LNCaP clone FGC (cell line): ENCODE measurements around a stretch of chr17.

- RRBS, 2 experiments, result no CpG with 5 or more reads among the region's 21 CpGs
Measured at GRCh38 chr17:78794830-78795476, 12.9 kb upstream of the CYTH1 start.

DNA sequence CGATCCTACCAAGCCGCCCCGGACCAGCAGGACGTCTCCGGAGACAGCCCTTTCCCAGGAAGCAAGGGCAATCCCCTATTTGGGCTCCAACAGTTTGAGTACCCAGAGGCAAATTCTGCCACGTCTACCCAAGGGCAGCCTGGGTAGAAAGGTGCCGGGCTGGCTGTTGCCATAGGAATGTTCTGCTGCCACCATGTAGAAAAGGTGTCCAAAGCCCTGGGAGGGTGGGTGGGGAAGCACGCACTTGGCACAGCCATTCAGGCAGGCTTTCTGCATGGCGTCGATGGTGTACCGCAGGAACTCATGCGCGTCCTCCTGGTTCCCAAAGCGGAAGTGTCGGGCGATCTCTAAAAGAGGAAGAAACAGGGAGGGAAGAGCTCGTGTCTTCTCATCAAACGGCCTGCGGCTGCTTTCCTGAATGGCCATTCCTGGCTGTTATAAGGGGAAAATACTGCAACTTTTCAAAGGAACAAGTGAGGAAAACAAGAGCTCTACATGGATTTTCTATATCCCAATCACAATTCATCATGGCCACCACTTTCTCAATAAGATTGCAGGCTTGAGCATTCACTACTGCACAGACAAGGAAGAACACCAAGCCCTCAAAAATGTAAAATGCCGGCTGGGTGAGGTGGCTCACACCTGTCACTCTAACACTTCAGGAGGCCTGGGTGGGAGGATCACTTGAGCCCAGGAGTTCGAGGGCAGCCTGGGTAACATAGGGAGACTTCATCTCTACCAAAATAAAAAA is 13.4 kb downstream of the USP36 start:
- RRBS, 2 experiments, result 100% methylated on average over 3 of the region's 21 CpGs

DNA sequence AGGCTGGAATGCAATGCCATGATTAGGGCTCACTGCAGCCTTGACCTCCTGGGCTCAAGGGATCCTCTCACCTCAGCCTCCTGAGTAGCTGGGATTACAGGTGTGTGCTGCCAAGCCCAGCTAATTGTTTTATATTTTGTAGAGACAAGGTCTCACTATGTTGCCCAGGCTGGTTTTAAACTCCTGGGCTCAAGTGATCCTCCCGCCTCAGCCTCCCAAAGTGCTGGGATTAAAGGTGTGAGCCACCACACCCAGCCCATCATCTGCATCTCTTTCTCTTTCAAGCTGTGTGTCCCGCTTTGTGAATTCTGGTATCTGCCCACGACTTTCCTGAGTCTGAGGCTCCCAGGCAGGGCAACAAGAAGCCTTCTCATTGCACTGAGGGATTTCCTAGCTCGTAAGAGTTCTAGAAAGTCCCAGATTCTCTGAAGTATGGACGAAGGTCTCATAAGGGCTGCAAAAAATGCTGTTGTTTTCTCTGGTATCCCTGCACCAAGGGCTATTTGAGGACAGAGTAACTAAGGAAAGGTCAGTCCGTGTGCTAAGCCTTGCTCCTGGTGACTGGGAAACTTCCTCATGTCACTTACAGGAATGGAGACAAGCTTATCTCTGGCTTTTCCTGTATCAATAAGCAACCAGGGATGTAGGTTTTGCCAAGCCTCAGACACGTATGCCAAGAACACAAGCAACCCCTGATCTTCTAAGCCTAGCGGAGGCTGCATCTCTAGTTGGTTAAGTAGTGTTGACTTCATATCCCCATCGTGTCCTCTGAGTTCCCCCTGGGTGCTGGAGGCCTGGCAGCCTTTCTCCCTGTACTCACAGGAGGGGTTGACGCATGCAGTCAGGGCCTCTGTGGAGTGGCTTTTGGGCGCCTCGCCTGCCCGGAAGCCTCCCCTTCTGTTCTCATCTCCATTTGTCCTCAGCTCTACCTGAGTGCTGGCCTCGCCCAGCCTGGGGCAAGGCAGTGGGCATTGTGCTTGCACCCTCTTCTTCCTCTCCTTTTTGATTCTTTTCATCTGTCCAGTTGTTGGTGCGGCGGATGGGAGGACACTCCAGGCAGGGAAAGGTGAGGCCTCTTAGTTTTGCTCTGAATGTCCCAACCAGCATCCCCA is 1.6 kb upstream of the C1QTNF1 start:
- RRBS, 2 experiments, result no CpG with 5 or more reads among the region's 16 CpGs

- RRBS, 2 experiments, result no CpG with 5 or more reads among the region's 6 CpGs
Measured at GRCh38 chr17:79023135-79023527, 838 bp upstream of the C1QTNF1 start.

GRCh38 chr17:79306856-79307420 is 232.3 kb downstream of the ENGASE start:
- RRBS, 2 experiments, result 0% methylated on average over 3 of the region's 18 CpGs

GRCh38 chr17:79769990-79770389 is 8.0 kb upstream of the CBX2 start:
- RRBS, 2 experiments, result no CpG with 5 or more reads among the region's 8 CpGs

DNA sequence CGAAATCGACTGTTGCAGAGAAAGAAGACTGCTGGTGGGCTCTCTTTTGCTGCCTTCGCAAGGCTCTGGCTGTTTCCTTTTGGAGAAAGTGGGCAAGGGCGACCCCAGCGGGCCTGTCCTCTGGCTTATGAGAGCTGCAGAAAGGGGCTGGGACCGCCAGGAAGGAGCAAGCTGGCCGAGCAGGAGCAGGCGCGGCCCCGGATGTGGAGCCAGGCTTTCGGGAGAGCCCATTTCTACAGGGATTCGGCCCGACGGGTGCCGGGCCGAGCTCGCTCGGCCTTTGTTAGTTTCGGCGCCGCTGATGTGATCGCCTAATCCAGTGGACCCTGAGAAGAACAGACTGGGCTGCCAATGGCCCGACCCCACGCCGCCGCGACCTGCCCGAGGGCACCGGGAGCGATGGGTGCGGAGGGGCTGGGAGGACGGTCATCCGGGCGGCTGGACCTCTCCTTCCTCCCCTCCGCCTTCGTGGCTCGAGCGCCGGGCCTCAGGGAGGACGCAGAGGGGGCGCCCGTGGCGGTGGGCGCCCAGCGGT is 7.4 kb downstream of the CBX8 start:
- RRBS, 2 experiments, result 80 to 81% methylated on average over 20 of the region's 45 CpGs

DNA sequence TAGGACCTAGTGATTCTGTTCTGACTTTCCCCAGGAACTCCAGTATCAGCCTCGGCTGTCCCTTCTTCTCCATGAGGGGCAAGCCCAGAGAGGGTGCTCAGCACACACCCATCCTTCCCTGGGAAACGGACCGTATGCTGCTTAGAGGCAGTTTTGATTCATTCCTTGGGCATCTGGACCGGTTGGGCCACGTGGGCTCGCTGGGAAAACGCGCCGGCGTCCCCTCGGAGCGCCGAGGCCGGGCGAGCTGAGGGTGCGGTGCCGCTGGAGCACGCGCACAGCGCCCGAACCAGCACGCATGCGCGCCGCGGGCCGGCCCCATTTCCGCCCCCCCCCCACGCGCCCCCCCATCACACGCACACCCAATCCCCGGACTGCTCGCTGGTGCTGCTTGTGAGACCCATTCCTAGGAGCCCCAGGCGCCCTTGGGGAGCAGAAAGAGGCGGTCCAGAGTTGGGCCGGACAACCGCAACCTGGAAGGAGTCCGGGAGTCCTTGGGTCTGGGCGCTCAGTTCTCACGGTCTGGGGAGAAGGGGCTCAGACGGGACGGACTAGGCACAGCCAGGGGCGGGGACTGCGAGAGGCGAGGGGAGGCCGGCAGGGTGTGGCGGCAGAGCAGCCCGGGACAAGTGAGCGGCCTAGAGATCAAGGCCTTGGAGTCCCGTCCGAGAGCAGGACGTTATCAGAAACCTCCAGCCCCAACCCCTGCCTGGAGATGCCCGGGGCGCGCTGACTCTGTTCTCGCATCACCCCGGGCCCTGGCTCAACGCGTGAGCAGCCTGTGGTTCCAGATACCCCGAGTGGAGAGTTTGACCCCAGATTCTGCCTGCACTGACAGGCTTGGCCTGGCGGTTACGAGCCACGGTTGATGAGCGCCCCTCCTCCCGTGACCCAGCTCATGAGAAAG is 6.0 kb upstream of the CBX8 start:
- RRBS, 2 experiments, result 85 to 87% methylated on average over 33 to 37 of the region's 65 CpGs

GRCh38 chr17:79918934-79919518 is 79.8 kb upstream of the CBX4 start:
- RRBS, 2 experiments, result 3 to 4% methylated on average over 7 of the region's 20 CpGs

- RRBS, 2 experiments, result 8 to 9% methylated on average over 8 of the region's 20 CpGs
Measured at GRCh38 chr17:79925019-79925657, 85.9 kb upstream of the CBX4 start.

GRCh38 chr17:79950734-79951154 is 84.9 kb downstream of the TBC1D16 start:
- RRBS, 2 experiments, result 97 to 100% methylated on average over 6 of the region's 18 CpGs

GRCh38 chr17:79978467-79979084 is 57.1 kb downstream of the TBC1D16 start:
- RRBS, 2 experiments, result no CpG with 5 or more reads among the region's 20 CpGs

DNA sequence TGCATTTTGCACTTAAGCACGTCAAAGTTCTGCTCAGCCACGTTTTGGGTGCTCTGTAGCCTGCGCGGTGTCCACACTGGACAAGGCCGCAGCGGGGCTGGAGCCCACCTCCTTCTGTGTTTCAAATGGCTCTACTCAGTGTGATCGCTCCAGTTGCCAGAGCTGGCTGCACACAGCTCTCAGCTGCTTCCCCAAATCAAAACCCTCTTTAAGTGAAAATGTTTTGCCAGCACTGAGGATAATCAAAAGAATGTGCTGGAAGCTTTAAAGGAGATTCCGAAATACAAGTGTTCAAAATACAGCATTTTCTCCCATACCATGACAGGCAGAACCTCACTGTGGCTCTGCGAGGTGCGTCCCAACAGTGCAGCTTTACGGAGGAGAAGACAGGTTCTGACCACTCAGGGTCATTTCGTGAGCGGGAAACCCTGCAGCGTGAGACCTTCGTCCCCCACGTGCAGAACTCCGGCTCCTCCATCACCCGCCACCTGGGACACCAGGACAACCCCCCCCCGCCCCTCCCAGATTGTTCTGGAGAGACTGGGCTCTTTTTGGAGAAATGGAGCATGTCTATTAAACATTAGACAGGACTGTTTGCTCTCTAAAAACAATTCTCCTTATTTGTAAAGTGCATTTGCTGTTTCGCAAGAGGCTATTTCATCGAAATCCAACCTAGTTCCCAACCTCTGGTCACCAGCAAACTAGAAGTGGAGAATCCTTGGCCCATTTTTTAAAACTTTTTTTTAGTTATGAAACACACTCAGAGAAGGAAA is 16.6 kb downstream of the TBC1D16 start:
- RRBS, 2 experiments, result no CpG with 5 or more reads among the region's 21 CpGs

- RRBS, 2 experiments, result no CpG with 5 or more reads among the region's 27 CpGs
Measured at GRCh38 chr17:80030591-80031401, 4.9 kb downstream of the TBC1D16 start.

DNA sequence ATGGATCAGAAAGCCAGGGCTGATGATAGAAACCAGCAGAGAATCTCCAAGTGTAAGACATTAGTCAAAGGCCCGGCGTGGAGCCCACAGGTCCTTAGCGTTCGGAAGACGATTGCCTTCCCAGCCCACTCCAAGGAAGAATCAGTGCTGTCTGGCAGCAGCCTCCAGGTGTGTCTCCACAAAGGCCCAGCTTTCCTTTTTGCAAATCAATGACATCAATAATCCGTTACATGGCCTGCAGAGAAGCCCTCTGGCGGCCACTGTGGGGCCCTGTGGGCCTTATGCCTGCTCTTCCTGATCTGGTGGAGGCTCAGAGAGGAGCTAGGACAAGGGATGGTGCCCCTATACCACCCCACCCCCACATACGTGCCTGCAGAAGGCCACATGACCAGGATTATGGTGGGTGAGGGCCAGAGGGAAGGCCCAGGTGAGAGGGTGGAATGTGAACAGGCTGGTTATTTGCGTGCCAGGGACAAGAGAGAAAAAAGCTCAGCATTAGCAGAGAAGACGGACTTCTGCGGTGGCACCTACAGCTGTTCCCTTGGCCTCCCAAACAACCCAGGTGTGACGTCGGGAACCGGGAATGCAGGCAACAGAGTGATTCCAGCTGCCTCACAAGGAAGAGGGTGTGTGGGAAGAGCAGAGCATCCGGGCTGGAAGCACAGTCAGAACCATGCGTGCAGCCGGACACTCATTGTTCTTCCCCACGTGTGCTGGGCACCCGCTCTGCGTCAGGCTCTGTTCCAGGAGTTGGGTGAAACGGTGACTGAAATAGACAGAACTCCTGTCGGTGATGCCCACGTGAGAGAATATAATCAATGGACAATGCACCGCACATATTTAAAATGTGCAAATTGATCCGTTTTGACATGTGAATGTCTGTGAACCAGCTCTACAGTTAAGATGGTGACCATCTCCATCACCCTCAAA is 22.4 kb downstream of the EIF4A3 start:
- RRBS, 2 experiments, result 84 to 93% methylated on average over 2 of the region's 25 CpGs

DNA sequence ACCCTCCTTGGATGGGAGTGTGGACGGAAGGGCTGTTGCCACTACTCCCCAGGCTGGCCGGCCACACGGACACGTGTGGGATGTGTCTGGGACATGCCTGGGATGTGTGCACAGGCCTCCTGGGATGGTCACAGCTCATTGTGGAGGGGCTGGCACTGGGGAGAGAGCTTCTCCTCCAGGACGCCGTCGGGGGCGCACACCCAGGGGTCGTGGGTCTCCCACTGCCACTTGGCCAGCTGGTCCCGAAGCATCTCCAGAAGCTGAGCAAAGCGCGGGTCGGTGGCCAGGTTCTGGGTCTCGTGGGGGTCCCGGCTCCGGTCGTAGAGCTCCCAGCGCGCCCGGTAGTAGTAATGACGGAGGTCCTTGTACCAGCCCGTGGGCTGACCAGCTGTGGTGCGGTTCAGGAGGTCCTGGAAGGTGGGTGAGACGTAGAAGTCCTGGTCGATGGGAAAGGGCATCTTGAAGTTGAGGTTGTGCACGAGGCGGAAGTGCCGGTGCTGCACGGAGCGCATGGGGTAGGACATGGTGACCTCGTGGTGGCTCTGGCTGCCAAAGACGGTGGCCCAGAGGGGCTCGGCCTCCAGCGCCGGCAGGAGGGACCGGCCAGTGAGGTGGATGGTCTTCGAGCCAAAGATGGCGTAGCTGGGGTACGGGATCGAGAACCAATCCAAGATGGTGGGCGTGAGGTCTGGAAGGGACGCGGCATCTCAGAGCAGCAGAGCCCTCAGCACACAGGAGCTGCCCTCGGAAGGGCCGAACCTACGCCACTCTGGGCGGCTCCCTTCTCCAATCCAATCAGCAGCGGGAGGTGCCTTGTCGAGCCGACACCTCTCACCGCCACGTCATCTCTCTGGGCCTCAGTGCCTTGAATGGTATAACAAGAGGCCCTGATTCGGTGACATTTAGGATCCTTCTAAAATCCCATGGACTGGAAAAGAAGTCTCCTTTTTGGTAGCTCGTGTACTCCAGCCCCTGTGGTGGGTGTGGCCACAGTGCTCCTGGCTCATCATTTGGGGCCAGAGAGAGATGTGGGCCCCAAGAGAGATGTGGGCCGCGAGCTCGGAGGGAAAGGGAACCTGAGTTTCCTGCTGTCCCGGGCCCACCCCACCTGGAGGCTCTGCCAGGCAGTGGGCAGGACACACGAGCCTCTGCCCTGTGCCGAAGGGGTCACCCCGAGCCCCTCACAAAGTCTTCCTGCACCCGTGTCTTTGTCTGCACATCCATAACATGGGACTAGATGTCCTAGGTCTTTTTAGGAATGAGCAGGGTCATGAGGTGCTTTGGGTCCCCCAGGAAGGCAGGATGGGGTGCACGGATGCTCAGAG is 9.3 kb downstream of the SGSH start:
- RRBS, 2 experiments, result 96 to 99% methylated on average over 7 of the region's 63 CpGs

DNA sequence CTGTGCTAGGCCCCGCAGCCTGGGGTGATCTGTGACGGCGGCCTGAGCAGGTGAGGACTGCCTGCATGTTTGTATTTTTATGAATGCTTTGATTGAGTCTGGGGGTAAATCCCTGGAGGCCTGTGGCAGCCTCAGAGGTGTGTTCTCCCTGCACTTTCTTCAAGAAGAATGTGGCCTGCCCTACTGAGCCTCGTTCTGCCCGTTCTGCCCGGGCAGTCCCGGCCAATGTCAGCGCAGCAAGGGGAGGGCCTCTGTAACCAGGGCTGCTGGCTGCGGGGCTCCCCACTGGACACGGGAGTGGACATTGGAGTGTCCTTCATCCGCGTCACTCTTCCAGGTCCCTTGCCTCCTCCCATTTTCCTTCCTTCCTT is 6.8 kb upstream of the RNF213 start:
- RRBS, 2 experiments, result no CpG with 5 or more reads among the region's 12 CpGs

DNA sequence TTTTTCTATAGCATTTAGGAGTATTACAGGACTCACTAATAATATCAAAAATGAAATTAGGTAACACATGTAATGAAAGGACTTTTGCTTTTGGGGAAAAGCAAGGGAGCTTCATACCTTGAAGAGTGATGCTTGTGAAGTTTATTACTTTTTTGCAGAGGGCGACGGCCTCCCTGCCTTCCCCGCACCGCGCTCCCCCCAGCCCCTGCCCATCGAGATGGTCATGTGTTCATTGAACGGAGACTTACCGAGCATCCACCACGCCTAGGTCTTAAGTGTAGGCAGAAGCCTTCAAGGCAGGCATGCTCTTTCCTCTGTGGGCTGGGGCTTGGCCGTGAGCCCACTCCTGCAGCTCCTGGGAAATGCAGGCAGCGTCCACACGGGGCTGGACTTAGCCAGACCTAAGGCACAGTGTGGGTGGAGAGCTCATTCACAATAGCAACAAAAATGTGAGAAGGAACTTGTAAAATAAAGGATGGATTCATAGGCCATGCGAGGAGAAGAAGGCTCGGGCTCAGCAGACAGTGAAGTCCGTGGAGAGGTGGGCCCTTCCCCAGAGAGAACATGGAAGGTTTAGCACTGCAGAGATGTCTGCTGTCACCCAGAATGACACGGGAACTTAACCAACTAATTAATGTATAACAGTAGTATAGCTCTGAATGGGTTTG is 19.3 kb downstream of the RNF213 start:
- RRBS, 2 experiments, result no CpG with 5 or more reads among the region's 16 CpGs

DNA sequence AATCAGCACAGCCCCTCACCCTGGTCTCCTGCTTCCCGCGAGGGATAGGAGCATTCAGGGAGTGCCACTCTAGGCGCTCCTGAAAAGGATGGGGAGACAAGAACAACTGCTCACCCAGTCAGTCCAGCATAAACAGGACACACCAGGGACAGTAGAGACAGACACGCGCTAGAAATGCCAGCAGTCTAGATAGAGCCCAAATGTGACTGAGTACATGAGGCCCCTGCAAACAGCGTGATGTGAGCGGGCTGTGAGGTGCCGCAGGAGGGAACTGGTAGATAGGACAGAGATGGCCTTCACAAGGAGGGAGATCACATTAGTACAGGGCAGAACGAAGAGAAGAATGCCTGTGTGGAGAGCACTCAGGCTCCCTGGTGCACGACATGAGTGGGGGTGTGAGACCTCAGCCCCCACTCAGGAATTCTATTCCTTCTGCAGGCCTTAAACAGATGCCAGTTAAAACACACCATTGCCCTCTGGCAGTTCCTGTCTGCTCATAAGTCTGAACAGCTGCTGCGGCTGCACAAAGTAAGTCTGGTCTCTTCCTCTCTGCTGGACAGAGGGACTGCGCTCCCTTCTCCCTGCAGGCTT is 25.5 kb upstream of the ENDOV start:
- RRBS, 2 experiments, result no CpG with 5 or more reads among the region's 12 CpGs

DNA sequence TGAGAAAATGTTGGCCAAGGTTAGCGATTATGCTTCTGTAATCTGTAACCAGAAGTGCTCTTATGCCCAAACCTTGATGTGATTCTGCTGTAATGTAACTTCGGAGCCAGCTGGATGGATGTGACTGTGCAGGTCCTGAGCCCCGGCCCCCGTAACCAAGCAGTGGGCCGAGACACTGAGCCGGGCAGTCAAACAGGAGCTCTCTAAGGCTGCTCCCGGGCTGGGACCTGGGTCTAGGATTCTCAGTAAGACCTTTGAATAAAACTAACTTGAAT is 22.8 kb downstream of the ENDOV start:
- RRBS, 2 experiments, result 77 to 78% methylated on average over 1 to 3 of the region's 7 CpGs